Hair follicular keratinocyte (primary cell): ENCODE results near the gene WDR43.

DNA sequence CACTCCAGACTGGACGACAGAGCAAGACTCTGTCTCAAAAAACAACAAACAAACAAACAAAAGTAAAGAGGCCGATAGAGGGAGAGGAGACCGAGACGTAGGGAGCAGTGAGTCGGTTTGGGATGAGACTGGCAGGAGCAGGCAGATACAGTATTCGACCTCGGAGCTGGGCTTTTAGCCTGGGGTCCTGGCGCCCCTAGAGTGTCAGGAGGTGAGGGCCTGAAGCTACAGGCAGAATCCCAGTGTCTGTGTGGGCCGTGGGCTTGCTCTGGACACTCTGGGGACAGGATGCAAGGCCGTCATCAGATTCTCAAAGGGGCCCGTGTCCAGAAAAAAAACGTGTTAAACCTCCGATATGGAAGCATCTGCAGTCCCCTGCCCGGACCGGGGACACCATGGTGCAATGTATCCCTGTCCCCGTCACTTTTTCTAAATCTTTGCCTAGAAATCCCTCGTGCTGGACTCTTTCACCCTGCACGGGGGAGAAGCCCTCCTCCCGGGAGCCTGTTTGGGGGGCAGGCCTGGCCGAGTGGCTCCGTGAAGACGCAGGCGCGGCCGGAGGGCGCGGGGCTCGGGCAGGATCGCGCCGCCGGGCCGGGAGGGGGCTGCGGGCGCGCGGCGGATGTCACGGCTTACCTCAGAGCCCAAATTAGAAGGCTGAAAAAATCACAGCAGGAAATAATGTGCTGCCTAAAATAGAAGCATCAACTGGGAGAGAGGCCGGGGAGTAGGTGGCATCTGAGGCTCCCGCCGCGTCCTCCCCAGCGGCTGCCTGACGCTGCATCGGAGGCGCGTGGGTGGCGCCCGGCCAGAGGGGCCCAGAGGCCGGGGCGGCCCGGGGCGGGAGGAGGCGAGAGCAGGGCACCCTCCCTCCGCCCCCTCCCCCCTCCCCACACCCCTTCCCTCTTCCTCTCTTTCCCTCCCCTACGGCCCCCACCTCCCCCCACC is 51.5 kb downstream of the SLC4A1AP start:
- RAMPAGE, long total RNA, result no peak

DNA sequence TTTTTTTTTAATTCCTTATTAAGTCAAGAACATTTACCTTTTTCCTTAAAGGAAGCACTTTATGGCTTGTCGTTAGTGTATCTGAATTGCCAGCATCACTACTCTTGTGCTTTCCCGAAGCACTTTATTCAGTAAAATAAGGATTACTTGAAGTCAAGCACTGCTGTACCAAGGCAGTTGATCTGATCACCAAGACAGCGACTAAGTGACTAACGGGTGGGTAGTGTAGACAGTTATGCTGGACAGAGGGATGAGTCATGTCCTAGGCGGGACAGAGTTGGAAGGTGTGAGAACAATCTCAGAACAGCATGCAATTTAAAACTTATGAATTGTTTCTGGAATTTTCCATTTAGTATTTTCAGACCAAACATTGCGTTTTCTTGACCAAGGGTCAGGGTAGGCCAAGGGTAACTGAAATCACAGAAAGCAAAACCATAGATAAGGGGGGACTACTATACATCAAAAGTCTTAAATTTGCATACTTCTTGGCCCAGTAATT is 13.4 kb downstream of the BABAM2 start:
- RAMPAGE, long total RNA, result no peak

GRCh38 chr2:27914955-27915787 is 24.6 kb downstream of the BABAM2 start:
- RAMPAGE, long total RNA, result no peak

- RAMPAGE, long total RNA, result no peak
Measured at GRCh38 chr2:27920512-27920978, 30.0 kb downstream of the BABAM2 start.

DNA sequence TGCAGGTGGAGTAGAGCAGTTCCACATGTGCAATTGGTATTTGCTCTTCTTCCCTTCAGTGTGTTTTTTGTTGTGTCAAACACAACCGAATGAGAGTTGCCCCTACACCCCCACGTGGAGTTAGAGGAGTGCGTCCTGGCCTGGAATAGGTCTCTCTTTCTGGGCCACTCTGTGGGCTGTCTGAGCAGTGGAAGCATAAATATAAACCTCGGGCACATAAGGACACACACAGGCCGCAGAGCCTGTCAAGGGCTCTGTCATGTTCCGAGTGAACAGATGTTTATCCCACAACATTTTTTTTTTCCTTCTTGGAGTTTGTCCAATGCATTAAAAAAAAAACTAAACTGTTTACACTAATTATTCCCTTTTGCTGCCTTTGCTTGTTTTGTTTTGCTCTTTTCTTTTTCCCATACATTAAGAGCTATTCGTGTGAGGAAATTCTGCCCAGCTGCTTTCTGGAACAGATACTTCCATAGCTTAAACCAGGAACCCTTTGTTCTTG is 228.4 kb upstream of the FOSL2 start:
- RAMPAGE, long total RNA, result no peak

DNA sequence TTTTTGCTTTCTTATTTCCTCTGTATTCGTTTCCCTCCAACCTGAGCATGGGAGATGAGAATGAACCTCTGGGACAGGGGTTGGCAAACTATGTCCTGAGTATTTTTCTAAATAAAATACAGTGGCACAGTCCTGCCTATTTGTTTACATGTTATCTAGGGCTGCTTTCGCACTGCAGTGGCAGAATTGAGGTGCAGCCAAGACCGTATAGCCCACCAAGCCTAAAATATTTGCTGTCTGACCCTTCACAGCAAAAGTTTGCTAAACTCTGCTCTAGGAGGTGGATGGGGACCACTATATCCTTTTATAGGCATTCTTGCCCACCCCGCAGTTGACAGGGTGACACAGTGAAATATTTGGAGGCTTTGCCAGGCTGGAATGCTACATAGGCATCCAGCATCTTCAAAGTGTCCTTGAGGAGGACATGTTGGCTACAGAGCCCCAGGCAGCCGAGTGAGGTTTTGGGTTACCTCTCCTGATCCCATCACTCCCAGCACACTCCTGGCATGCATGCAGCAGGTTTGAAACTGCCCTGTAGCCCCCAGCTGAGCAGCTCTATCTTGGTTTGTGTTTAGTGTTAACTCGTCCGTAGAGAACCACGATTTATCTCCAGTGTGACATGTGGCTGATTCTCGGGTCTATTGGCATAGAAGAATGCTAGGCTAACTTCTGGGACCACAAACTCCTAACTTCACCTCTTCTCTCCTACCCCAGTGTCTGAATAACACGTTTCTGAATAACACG is 7.2 kb downstream of the FOSL2 start:
- RAMPAGE, long total RNA, result no peak

DNA sequence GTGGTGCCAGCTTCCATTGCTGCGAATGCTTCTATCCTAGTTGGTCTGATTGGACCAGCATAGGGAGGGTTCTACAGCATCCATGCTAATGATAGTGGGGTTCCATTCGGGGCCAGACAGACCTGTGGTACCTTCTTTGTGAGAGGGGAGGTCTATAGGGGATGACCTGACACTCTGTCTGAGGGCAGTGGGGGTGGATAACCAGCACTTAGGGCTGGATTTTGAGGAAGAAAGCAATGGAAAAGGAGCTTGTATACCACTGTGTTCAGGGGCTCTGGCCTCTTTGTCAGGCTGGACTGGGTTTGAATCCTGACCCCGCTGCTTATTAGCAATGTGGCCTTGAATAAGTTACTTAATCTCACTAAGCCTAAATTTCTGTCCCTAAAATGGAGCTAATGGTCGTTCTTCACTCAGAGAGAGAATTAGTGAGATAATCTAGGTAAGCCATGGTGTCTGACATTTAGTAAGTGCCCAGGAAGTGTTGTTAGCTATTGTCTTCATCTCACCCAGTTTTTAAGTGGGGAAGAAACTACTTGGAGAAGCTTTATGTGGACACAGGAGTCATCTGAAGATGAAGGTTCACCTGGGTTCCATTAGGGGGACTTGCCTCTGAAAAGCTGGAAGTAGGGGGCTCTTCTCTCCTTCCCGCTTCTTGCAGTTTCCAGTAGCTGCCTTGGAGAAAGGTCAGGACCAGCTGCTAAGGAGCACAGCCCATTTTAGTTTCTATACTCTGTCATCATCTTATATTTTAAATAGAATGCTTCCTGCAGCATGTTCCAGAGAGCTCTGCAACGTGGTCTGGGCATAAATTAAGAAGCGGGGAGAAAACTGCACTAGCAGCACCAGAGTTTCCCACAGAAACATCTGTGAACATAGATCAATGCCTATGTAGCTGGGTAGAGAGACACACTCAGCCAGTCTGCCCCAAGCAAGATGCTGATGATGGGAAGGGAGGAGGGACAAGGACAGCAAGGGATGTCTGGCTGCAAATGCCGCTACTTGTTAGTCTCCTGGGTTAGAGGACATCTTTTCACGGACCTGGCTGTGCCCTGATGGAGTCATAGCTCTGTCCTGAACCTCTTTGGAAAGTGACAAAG is 10.2 kb downstream of the FOSL2 start:
- RAMPAGE, long total RNA, result no peak

- RAMPAGE, long total RNA, result no peak
Measured at GRCh38 chr2:28414581-28414938, 21.9 kb downstream of the FOSL2 start.

DNA sequence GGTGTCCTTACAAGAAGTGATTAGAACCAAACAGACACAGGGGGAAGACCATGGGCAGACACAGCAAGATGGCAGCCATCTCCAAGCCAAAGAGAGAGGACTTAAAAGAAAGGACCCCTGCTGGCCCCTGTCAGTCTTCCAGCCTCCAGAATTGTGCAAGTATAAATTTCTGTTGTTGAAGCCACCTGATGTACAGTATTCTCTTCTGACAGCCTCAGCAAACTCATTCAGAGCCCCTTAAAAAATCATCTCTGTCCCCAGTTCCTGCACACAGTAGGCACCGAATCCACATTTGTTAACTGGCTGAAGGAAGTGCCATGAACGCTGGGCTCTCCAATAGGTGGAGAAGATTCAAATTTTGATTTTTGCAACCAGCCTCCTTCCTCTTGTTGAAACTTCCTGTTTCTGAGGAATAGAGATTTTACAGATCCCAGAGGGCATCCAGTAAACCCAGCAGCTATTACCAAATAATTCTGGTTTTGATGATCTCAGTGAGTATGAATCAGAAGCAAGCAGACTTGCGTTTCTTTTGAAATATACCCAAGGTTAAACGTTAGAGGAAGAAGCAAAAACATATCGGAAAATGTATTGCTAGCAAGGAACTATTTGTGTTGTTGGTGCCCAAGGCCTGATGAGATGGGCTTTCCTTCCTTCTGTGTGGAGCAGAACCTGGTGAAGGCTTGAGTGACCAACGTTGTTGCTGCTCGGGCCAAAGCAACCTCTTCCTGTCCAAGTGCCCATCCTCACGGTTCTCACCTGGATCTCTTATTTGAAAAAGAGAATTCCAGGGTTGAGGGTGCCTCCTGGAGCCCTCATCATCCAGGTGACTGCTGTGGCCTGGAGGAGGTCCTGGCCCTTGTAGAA is 47.7 kb upstream of the PLB1 start:
- RAMPAGE, long total RNA, result no peak

- RAMPAGE, long total RNA, result no peak
Measured at GRCh38 chr2:28583742-28584708, 88.2 kb downstream of the PLB1 start.

DNA sequence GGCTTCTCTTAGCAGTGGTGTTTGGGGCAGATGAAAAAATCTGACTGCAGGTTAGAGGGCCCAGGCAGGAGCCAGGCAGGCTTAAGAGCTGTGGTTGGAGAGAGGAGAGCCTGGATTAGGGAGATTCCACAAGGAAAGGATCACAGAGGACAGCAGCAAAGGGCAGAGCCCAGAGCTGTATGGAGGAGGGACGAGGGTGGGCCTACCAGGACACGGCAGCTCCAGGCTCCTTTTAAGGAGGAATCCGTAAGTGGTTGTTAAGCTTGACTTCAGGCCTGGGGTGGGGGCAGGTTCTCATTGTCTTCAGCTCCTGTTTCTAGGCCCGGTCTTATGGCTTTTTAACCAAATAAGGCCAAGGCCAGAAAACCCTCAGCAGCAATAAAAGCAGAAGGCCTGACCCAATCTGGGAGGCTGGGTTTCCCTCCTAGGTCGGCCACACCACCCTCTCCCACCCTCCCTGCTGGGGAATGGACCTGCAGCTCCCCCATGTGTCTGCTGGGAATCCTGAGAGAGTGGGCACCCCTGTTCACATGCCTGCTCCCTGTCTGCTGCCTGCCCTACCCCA is 111.1 kb downstream of the PLB1 start:
- RAMPAGE, long total RNA, result no peak

DNA sequence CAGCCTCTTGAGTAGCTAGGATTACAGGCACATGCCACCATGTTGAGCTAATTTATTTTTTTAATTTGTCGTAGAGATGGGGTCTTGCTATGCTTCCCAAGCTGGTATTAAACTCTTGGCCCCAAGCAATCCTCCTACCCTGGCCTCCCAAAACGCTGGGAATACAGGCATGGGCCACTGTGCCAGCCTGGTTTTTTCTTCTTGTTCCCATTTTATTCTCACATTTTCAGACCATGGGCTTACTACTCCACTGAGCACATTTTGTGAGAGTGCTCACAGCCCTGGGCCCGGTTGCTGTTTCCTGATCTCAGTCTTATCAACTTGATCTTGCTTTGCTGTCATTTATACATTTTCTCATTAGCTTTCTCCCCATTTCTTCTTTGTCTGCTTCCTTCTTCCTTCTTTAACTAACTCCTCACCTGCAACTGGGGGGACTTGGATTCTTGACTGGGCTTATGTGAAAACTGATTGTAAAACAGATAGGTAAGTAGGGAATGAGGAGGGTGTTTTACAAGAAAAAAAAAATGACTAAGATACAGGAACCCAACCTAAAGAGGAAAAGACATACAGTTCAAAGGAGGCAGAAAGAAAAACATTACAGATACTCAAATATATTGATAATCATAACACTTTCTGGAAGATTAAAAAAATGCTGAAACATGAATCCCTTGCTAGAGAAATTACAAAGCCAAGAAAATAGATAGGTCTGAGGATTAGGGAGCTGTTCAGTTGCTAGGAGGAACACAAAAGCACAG is 117.4 kb downstream of the PLB1 start:
- RAMPAGE, long total RNA, result no peak

DNA sequence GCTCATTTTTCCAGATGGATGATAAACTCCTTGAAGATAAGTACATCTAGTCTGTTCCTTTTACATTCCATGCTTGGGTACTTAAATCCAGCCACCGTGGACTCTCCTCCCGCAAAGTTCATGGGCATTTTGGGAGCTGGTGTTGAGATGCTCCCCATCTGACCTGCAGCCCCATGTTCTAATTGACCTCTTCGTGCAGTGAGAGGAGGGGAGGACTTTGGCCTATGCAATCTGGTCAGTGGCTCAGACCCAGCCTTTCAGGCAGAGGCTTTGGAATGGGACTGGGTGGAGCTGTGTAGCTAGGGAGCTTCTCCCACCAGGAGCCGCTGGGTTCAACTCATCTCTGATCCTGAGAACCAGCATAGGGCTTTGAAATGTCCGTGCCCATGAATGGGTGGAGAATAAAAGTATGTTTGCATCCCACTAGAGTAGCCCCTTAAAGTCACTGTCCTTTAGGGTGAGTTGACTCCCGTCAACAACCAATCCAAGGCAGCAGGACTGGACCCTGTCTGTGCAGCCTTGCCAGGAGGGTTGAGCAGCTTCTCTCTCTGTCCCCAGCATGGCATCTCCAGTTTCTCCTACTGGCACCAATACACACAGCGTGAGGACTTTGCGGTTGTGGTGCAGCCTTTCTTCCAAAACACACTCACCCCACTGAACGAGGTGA is 120.0 kb upstream of the PPP1CB start:
- RAMPAGE, long total RNA, result no peak

DNA sequence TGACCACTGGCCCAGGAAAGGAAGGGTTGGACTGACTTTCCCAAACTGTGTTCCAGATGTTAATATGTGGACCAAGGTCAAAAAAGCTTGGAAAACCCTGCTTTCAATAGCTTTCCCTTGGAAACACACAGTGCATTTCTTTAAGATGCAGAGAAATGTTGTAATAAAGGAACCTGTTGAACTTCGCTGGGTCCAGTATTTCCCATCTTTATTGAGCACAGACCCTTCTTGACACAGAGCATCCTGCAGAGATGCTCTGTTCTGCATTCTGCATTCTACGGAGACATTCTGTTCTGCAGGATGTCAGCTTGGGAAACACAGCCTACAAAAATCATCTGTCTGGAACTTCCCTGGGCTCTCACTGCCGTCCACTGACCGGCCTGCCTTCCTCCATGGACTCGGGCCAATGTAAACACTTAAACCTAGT is 90.2 kb upstream of the PPP1CB start:
- RAMPAGE, long total RNA, result no peak

DNA sequence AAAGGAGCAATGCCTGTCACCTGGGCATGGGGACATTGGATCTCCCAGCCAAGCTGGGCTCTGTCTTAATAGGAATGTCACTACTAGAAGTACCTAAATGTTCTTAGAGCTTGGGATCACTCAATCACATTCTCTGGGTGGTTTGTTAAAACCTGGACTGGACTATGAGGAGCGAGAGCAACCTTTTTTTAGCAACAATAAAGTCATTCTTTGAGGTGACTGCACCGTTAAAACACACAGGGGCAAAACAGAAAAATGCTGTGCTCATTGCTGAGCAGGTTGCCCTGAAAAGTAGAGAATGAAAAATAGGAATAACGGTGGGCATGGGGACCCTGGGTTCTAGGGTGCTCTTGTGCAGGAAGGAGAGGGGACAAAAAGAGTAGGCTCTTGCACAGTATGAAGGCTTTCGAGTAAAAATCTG is 6.3 kb upstream of the PPP1CB start:
- RAMPAGE, long total RNA, result no peak

DNA sequence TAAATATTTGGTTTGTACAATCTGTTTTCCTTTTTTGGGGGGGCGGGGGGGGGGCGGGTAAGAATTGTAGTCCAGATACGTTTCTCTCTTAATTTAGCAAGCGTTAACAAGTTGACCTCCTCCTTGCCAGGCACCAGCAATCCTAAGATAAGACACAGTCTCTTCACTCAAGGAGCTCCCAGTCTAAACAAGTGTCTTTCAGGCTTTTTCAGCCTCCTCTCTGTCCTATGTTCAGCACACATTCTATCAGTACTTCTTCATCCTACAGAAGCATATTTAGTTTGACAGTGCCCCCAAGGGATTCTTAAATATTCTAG is 2.6 kb downstream of the PPP1CB start:
- RAMPAGE, long total RNA, result no peak

GRCh38 chr2:28894136-28895006 is at the start of gene WDR43:
Gene WDR43, plus strand, starts transcription at chr2:28894667.
- RAMPAGE, long total RNA, result no peak

- RAMPAGE, long total RNA, result no peak
Measured at GRCh38 chr2:28924132-28924948, 29.9 kb downstream of the WDR43 start.

DNA sequence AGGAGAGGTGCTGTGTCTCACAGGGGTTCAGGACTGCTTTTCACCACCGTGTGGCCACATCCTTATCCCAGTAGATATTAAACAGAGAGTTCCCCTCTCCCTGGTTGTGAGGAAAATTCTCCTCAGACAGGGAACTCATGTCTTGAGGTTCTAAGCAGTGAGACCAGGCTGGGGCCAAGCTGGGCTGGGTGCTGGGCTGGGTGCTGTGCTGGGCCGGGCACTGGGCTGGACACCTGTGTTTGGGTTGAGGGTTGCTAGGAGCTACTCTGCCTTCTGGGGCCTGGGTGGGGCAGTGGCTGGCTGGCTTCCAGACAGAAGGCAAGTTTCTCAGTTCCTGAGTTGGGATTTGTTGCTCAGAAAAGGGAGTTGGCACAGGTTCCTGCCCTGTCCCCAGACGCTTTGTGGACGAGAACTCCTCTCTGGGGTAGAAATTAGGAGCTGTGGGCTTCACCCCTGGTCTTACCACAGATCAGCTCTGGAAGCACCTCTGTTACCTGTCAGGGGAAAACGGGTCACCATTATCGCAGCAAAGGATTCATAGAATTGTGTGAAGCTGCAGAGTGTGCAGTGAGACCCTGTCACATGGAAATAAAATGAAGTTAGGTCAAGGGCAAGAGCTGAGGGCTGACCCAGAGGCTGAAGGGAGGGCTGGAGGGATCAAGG is 12.5 kb downstream of the TOGARAM2 start:
- RAMPAGE, long total RNA, result no peak

- RAMPAGE, long total RNA, result no peak
Measured at GRCh38 chr2:28997121-28997609, 16.1 kb downstream of the TOGARAM2 start.